Glomerular endothelial cell (primary cell): ENCODE measurements around the gene TAOK3.

DNA sequence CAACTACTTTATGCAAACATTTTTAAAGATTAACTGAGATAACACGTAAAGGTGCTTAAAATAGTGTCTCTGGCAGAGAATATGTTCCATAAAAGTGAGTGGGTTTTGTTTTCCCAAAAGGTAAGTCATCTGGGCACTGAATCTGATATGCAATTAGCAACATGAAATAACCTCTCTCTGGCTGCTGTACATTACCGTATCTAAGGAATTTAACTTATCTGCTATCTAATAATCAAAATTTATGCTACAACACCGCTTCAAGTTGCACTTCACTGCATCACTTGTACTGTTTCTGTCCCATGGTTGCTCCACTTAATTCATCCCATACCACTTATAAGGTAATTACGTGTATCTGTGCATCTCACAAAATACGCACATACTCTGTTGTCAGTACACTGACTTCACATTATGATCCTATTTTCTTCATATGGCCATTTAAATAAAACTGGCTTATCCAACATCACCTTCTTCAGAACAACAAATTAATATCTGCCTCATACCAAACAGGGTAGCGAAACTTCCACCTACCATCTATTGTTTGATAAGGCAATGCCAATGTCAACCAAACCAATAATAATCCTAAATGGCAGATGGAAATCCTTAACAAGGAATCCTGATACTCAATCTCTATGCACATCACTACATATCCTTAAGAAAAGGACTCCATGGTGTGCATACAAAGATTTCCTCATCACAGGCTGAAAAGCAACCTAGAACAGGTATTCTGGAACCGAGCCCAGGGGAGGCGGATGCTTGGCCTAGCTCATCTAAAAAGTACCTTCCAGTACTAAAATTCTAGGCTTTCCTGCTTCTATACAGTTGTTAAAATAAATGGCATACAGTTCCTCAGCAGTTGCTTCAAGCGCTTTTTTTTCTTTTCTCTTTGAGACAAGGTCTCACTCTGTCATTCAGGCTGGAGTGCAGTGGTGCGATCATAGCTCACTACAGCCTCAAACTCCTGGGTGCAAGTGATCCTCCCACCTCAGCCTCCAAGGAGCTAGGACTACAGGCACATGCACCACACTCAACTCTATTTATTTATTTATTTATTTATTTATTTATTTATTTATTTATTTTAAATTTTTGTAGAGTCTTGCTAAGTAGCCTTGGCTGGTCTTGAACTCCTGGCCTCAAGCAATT lies 132.5 kb downstream of the MED13L start:
- RAMPAGE, long total RNA = no peak

DNA sequence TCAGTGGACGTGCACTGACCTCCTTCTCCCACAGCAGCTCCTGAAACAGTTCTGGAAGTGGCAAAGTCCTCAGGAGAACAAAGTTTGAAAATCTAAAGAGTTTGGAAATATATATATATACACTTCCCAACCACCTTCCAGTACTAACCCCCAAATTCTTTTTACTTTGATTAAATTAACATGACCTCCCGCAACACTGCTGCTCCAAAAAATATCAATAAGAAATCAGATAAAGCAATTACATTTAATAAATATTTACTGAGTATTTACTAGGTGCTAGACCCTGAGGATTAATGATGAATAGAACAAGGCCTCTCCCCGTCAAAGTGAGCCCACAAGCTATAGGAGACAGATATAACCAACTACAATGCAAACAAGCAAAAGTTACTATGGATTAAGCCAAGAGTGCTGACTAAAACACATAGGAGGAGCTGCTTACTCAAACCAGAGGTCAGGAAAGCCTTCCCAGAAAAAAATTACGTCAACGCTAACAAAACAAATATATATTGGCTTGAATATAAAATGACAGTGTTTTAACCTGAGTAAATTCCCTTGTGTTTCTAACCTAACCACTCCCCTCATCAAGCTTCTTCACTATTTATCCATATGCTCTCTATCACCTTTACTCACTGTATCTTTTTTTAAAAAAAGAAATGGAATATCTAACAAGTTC lies 116.1 kb downstream of the MED13L start:
- RAMPAGE, long total RNA = no peak

DNA sequence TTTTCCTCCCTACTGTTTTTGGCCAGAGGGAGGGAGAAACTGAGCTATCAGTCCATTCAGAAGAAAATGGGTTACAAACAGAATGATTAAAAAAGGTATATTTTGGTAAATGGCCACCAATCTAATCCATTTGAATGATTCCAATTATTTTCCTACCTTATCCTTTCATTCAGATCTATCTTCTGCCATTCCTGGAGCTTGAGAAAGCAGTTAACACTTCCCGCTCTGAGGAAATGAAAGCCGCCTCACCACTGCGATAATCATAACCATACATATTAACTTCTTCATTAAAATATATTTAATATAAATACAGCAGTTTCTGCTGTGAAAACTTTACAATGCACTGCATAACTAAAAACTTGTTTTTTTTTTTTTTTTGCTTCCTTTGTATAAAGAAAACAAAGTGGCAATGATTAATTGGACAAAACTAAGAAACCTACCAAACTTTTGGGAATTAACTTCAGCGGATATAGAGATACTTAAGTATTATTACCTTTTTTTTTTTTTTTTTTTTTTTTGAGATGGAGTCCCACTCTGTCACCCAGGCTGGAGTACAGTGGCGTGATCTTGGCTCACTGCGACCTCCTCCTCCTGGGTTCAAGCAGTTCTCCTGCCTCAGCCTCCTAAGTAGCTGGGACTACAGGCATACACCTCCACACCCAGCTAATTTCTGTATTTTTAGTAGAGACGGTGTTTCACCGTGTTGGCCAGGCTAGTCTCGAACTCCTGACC lies 71.7 kb downstream of the MED13L start:
- RAMPAGE, long total RNA = no peak

DNA sequence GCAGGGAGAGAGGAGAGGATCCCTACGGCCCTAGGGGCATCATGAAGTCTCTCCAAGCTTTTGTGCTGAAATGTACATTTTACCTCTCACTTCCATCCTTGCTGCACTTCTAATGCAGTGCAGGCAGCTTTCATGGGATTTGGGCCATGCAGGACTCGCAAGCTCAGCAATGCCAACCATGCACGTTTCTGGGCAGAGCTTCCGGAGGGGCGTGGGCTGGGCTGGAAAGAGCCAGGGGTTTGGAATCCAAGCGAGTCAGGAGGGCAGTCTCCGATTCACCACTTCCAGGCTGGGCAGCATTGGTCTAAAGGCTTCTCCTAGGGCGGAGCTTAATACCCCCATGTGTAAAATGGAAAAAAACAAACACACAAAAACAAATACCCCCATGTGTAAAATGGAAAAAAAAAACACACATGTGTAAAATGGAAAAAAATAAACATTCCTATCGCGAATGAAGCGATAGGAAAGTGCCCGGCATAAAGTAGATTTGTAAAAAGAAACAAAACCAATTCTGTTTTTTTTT lies 124.4 kb upstream of the MAP1LC3B2 start:
- RAMPAGE, long total RNA = no peak

DNA sequence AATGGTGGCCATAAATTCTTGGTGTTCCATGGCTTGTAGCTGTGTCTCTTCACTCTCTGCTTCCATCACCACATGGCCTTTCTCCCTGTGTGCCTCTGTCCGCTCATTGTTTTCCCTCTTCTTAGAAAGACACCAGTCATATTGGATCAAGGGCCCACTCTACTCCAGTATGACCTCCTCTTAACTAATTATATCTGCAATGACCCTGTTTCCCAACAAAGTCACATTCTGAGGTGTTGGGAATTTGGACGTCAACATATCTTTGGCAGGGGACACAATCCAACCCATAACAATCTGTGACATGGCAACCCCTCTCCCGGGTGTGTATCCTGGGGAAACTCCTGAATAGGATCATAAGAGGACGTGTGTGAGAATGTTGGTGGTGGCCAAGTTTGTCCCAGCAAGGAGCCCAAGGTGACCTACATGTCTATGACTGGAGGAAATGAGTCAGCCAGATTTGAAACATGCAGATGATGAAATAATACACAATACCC lies 7.4 kb upstream of the MAP1LC3B2 start:
- RAMPAGE, long total RNA = no peak

- RAMPAGE, long total RNA = no peak
These were observed 18.1 kb downstream of the SPRING1 start for GRCh38 chr12:116719715-116720316.

GRCh38 chr12:116736061-116736772 lies 1.7 kb downstream of the SPRING1 start:
- RAMPAGE, long total RNA = no peak

DNA sequence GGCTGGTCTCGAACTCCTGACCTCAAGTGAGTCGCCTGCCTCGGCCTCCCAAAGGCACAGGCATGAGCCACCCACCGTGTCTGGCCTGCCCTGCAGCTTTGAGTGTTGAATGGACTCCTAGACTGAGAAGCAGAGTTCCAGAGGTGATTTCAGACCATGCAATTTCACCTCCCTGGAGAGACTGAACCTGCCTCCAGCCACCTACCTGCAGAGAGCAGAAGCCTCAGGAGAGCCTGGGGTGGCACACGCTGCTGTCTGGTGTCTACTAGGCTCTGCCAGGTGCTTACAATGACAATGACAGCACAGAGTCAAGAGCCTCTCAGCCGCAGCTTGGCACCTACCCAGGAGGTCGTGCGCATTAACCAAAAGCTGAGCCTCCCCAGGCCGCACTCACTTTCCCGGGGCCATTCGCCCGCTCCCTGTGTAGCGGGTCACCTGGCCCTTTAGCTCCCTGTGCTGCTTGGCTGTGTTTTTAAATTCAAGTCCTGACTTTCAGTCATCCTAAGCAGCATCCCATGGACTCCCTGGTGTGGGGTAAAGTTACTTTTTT lies 63.2 kb downstream of the TESC start:
- RAMPAGE, long total RNA = no peak

DNA sequence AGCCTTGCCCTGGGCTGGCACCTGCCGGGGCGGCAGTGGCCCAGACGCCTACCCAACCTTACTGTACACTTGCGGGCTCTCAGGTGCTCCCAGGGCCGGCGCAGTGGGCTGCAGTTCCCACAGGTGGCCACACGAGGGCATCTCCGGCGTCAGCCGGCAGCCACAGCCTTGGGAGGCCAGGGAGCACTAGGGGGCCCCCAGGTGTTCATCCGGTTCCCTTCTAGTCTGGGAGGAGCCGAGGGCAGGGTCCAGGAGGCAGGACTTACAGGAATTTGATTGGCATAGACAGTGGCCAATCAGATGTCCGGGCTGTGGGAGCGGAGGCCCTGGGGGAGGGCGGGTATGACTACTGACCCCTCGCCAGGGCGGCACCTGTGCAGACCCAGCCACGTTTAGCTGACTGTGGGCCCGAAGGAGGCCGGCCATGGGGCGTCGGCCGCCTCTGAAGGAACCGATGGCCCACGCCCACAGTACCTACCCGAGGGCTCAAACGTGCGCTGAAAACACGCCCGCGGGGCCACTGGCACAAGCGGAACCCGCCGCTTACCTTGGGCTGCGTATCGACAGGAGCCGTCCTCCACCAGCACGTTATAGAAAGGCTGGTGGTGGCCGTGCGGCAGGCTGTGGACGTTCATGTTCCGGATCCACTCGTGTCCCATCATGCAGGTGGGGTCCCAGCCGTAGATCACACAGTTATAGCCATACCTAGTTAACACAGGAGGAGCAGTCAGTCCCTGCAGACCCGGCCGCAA lies 34.9 kb downstream of the FBXO21 start:
- RAMPAGE, long total RNA = no peak

DNA sequence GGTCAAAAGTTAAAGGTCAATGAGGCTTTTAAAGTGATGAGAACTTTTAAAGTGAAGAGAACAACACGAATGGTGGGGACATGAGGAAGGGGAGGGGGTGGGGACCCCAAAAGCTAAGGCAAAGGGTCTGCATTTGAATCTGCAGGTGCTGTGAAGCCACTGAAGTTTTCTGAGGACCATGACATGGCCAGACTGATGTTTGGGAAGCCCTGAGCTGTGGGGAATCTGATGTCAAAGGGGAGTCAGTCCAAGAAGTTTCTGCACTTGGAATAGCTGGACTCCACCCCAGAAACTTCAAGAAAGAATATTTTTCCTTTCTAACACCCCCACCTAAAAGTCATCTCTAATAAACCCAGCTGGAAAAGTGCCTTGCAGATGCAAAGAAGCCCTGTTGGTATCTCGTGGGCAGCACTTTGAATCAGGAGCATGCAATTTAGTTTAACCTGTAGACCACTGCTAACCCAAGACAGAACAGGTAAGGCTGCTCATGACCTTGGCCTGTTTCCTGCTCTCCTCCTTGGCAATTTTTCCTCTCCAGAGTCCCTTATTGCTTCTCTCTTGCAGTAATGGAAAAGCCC lies 200.8 kb upstream of the NOS1 start:
- RAMPAGE, long total RNA = no peak

DNA sequence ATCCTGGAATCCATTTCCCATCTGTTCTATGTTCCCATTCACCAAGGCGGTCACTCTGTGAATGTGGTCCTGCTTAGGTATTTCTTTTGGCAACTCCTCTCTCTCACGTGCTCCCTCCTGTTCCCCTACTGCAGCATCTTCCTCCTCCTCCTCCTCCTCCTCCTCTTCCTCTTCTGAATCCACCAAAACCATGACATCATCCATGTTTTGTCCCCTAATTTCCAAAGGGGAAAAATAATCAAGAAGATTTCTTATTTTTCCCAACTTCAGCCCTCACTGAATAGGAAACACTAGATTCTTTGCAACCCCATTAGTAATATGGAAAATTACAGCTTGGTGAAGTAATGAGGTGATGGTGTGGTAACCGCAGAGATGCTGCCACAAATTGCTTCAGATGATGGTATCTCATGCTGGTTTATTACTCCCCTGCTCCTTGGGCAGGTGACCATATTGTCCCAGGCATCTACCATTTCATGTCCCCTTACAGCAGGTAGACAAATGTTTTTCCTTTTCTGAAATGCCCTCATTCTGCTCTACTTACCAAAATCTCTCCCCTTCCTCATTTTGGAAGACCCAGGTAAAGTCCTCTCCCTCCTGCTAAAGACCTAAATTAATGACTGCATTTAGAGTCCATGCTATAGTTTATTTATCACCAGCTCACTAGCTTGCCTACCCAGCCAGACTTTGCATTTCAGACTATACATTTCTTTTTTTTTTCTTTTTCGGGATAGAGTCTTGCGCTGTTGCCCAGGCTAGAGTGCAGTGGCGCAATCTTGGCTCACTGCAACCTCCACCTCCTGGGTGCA lies 7.6 kb upstream of the WSB2 start:
- RAMPAGE, long total RNA = no peak

GRCh38 chr12:118136532-118137082 lies 683 bp downstream of the PEBP1 start:
- RAMPAGE, long total RNA = no peak

GRCh38 chr12:118372264-118373014 lies at the start of gene TAOK3:
TAOK3 (minus strand) TSS chr12:118372907.
- RAMPAGE, long total RNA = start-site peak on the minus strand at chr12:118372886-118372900, 76 and 30 reads in 2 replicates

GRCh38 chr12:119168947-119169505 lies 9.7 kb upstream of the HSPB8 start:
- RAMPAGE, long total RNA = no peak

GRCh38 chr12:119671001-119672015 lies 3.4 kb downstream of the PRKAB1 start:
- RAMPAGE, long total RNA = no peak

DNA sequence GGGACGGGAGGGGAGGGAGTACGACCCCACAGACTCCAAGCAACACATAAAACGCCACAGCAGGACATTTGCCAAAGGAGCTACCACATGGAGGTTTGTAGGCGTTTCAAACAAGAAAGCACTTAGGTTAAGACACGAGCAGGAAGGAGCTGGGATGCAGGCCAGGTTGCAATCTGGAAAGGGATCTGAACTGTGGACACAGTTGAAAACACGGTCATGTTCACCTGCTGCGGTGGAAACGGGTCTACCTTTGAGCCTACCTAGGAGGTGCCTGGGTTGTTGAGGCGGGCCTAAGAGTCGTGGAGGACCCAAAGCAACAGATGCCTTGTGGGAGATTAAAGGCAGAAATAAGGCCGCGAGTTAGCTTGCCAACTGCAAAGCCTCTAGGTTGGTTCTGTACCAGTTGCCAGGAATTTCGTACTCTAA lies 18.5 kb downstream of the PRKAB1 start:
- RAMPAGE, long total RNA = no peak

DNA sequence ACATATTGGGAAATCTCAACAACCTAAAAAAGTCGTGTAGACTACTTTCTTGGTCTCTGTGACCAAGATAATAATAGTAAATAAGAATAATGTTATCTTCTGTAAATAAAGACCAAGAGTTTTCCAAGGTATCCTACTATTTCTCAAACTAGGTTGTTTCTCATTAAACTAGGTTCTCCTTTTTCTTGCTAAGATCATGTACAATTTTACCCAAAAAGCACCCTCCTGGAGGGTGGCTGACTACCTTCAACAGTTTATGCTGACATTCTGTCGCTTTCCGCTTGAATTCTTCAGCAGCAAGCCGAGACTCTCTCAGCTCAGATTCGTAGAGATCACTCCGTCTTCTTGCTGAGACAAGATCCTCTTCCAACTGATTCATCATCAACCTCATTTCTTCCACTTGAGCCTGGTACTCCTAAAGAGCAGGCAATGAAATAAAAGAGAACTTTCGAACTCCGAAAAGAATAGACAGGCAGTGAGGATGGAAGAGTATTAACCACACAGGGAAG lies 100.6 kb downstream of the CIT start:
- RAMPAGE, long total RNA = no peak

- RAMPAGE, long total RNA = no peak
These were observed 72.9 kb downstream of the CIT start for GRCh38 chr12:119803928-119804929.

DNA sequence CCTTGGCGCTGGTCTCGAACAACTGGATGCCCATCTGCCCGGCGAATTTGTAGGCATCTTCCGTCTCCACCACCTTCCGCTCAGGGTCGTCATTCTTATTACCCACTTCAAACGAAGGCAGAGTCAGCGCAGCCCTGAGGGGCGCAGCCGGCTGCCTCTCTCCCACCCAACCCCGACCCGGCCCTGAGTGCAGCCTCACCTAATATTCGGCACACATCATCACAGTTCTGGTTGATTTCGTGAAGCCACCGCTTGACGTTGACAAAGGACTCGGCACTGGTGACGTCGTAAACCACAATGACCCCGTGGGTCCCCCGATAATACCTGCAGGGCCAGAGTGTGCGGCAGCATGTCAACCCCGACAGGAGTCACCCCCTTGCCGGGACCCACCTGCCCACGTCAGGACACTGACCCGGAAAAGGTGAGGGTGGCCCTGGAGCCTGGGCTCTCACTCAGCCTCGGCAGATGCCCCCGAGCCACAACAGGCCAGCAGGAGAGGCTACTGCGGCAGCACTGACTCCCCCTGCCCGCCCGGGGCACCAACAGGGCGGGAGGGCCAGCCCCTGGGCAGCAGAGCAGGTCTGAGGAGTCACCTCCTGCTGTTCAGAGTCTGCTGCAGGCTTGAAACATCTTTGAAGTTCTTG lies 17.6 kb downstream of the RAB35 start:
- RAMPAGE, long total RNA = no peak

DNA sequence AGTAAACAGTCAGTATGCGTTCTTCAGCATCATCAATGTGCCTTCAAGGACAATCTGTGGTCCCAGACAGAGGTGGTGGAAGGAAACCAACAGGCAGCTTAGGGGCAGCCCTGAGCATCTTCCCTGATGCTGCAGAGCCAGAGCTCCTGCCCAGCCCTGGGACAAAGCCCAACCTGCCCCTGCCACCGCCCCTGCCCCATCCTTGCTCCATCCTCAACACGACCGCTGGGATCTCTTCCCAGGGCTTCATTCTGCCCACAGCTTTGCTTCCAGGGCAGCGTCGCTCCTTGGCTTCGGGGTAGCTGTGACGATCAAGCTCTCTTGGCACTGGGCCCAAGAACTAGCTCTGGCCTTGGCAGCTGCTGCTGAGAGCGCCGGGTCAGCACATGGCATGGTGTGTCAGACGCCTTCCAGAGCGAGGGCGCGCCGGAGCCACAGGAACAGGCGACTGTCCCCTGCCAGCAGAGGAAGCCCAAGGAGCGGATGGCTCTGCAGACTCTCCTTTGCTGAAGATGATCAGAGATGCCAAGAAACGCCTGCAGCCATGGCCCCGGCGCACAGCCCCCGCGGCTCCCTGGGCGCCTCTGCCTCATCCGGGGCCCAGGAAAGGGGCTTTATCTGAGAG lies 16.0 kb downstream of the RAB35 start:
- RAMPAGE, long total RNA = no peak